ENCODE measurements around the genes H4C12, H2AC15, ZSCAN16 and ZKSCAN4.

GRCh38 chr6:26576764-26577294, 19.9 kb upstream of the ABT1 start:
- PRO-cap, result no peak
- RAMPAGE, long total RNA, 2 experiments, result no peak in any of the 2 experiments

DNA sequence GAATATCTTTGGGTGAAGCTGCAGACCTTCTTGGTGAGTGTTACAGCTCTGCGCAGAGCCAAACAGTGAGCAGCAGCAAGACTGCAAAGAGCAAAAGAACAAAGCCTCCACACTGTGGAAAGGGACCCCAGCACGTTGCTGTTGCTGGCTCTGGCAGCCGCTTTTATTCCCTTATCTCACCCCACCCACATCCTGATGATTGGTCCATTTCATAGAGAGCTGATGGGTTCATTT, 176.6 kb downstream of the H2BC11 start:
- PRO-cap, result bidirectional peak, plus-strand start outside the sequence, minus-strand start at position 137 of the sequence
- RAMPAGE, long total RNA, 2 experiments, result no peak in any of the 2 experiments

DNA sequence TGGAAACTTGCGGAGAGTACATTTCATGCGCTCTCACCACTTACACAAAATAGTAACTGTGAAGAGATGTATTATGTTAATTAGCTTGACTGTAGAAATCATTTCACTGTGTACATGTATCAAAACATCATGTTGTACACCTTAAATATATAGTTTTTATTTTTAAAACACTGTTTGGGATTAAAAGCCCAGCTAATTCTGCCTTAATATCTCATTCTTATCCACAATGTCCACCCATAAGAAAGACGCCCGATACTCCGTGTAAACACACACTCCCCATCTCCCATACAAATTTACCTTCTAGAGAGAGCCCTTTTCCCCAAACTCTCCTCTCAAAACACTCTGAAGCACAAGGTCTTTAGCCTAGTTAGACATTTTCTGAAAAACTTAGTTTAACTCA, 113.4 kb downstream of the H2BC11 start:
- PRO-cap, result no peak
- RAMPAGE, long total RNA, 2 experiments, result no peak in any of the 2 experiments

GRCh38 chr6:27091323-27092186, 41.0 kb downstream of the H2BC11 start:
- PRO-cap, result no peak
- RAMPAGE, long total RNA, 2 experiments, result no peak in any of the 2 experiments

DNA sequence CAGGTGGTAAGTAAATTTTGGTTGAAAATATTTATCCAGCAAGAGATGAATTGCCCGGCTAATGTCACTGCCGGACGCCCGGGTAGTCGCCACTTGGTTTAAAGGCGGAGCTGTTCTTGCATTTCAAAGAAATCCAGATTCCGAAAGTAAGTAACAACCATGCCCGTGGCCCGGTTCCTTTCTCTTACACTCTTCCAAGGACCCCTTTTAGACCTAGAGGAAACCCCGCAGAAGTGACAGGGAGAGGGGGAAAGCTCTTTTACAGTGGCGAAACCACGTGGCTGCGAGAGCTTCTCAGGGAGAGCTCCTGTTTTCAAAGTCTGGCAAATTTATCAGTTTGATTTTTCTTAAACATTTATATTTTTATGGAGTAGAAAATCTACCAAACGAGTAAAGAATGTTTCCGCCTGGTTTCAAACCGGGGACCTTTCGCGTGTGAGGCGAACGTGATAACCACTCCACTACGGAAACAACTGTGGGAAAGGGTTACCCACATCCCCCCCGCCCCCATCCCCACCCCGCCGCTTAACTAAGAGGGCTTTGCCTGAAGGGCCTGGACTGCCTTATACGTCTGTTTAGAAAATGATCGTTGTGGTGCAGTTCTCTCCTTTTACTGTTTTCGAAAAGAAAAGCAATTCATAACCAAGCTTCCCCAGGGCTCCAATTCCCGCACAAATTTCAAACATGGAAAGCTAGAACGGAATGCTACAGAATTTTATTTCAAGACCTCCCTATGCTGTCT, 41.6 kb upstream of the PRSS16 start:
- PRO-cap, result no peak
- RAMPAGE, long total RNA, 2 experiments, result no peak in any of the 2 experiments

GRCh38 chr6:27369469-27370683, 18.7 kb upstream of the ZNF391 start:
- PRO-cap, result no peak
- RAMPAGE, long total RNA, 2 experiments, result no peak in any of the 2 experiments

GRCh38 chr6:27478409-27479246, 5.7 kb upstream of the ZNF184 start:
- PRO-cap, result unidirectional peak, plus-strand start at chr6:27479034
- RAMPAGE, long total RNA, 2 experiments, result no peak in any of the 2 experiments

- PRO-cap, result no peak
- RAMPAGE, long total RNA, 2 experiments, result no peak in any of the 2 experiments
Measured at GRCh38 chr6:27604814-27605323, 132.0 kb upstream of the ZNF184 start.

DNA sequence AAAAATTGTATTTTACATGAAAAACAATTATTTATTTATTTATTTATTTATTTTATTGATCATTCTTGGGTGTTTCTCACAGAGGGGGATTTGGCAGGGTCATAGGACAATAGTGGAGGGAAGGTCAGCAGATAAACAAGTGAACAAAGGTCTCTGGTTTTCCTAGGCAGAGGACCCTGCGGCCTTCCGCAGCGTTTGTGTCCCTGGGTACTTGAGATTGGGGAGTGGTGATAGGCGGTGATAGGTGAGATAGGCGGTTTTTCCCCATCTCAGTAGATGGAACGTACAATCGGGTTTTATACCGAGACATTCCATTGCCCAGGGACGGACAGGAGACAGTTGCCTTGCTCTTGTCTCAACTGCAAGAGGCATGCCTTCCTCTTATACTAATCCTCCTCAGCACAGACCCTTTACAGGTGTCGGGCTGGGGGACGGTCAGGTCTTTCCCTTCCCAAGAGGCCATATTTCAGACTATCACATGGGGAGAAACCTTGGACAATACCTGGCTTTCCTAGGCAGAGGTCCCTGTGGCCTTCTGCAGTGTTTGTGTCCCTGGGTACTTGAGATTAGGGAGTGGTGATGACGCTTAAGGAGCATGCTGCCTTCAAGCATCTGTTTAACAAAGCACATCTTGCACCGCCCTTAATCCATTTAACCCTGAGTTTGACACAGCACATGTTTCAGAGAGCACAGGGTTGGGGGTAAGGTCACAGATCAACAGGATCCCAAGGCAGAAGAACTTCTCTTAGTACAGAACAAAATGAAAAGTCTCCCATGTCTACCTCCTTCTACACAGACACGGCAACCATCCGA, 2.1 kb downstream of the H4C11 start:
- PRO-cap, result no peak
- RAMPAGE, long total RNA, 2 experiments, result no peak in any of the 2 experiments

- PRO-cap, result no peak
- RAMPAGE, long total RNA, 2 experiments, result no peak in any of the 2 experiments
Measured at GRCh38 chr6:27831429-27831769, at the start of gene H4C12. Gene H4C12, minus strand, starts transcription at chr6:27831560.

DNA sequence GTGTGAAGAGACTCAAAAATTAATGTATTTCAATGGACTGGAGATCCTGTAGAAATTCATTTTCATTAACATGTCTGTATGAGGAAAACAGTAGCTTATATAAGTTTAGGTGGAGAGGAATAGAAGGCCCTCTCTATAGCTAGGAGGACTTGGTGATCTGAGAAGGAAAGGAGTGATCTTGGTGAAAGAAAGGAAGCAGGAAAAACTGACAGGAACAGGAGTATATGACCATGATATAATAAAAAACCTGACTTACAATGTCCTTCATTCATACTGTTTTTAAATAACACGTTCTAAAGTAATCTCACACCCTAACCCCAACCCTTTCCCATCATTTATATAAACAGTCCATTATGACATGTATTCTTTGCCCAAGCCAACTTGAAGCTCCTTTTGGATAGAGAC, 2.1 kb downstream of the H2AC15 start:
- PRO-cap, result no peak
- RAMPAGE, long total RNA, 2 experiments, result no peak in any of the 2 experiments

GRCh38 chr6:27836702-27837646, 1.2 kb downstream of the H2AC15 start:
- PRO-cap, result bidirectional peak, plus-strand start at chr6:27837492, minus-strand start at chr6:27837217
- RAMPAGE, long total RNA, 2 experiments, result no peak in any of the 2 experiments

DNA sequence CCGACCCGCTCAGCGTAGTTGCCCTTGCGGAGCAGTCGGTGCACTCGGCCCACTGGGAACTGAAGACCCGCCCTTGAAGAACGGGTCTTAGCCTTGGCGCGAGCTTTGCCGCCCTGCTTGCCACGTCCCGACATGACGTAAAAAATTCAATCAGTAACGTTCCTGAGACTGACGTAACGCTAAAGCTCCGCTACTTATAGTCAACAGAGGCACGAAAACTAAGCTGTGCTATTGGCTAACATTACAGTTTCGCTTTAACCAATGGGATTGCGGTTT, at the start of gene H2AC15:
Gene H2AC15, minus strand, starts transcription at position 170 of the 276 bp plus-strand sequence.
- PRO-cap, result bidirectional peak, plus-strand start outside the sequence, minus-strand start at position 61 of the sequence
- RAMPAGE, long total RNA, 2 experiments, result start-site peak on the minus strand in 2 of 2 experiments, centred at positions 167 to 171 of the sequence, 26 to 104 reads per replicate

GRCh38 chr6:27942903-27943551, 14.0 kb upstream of the OR2B6 start:
- PRO-cap, result no peak
- RAMPAGE, long total RNA, 2 experiments, result no peak in any of the 2 experiments

DNA sequence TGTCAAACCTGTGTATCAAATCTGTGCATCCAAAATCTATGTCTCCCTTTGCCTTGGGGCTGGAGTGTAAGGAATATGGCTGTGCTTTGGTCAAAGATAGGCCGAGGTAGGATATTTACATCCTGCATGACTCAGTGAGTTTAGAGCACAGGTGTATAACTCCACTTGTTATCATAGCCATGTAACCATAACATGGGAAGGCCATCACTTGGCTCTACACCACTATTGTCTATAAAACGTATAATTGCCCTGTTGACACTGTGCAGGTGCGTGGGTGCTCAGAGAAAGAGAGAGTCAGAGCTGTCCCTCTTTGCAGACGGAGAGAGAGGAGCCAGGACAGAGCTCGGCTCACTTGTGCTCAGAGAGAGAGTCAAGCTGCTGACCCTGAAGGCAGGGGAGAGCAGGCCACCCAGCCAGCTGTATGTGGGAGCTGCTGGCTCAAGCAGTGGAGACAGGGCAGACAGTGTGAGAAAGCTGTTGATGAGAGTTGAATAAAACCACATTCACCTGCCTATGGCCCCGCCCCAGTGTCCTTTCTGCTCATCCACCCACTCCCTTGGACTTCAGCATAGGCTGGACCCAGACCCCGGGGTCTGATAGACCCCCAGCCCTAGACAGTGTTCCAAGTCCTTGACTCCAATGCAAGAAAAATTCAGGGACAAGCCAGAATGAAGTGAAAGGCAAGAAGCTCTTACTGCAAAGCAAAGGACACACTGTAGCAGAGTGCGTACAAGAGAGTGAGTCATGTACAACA, 46.1 kb downstream of the OR2B6 start:
- PRO-cap, result no peak
- RAMPAGE, long total RNA, 2 experiments, result no peak in any of the 2 experiments

- PRO-cap, result bidirectional peak, plus-strand start at chr6:28080966, minus-strand start at chr6:28080873
- RAMPAGE, long total RNA, 2 experiments, result start-site peak on the plus strand in 1 of 2 experiments, at chr6:28080929-28080952 at its widest, 31 reads per replicate; start-site peak on the minus strand in 2 of 2 experiments, at chr6:28080791-28080881 at its widest, 12 to 21 reads per replicate
Measured at GRCh38 chr6:28080663-28081852, 690 bp downstream of the ZNF165 start.

DNA sequence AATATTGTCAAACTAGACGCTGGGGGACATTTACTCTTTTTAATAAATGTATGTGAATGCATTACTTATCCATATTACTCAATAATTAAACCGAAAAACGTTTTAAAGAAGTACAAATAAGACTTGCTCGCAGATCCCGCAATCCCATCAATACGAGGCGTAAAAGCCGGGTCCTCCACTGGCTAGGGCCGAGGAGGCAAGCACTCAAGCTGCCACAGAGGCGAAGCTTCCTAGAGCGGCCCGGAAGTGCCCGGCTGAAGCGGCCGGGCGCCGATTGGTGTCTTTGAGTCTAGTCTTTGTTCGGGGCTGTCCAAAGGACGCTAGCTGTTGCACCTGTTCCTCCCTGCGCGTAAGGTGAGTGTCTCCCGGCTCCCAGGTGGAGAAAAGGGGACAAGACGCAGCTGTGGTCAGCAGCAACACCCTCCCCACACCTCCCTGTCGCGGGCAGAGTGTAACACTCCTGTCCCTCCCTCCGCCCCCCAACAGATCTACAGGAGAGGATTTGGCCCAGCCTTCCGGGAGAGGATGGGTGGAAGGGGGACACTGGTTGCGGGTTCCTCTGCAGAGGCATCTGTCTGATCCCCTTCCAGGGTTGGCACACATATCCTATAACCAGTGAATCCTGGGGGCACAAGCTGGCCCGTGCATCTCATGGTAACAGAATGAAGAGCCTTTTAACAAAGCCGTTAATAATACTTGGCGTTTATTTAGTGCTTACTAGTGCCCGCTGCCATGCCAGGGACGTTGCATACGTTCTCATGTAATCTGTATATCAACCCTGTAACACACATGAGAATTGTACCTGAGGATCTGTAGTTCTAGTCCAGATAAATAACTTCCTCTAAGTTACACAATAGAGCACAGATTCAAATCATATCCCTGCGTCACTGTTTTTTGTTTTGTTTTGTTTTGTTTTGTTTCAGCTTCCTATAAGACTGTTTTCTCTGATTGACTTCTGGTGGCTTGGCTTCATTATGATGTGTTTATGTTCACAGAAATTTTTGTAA, at the start of gene ZSCAN16:
Gene ZSCAN16, plus strand, starts transcription at position 286 of the 1,007 bp plus-strand sequence.
- PRO-cap, result bidirectional peak, plus-strand start at position 299 of the sequence, minus-strand start at position 180 of the sequence
- RAMPAGE, long total RNA, 2 experiments, result start-site peak on the plus strand in 2 of 2 experiments, centred at positions 268 to 330 of the sequence, 6 to 34 reads per replicate

DNA sequence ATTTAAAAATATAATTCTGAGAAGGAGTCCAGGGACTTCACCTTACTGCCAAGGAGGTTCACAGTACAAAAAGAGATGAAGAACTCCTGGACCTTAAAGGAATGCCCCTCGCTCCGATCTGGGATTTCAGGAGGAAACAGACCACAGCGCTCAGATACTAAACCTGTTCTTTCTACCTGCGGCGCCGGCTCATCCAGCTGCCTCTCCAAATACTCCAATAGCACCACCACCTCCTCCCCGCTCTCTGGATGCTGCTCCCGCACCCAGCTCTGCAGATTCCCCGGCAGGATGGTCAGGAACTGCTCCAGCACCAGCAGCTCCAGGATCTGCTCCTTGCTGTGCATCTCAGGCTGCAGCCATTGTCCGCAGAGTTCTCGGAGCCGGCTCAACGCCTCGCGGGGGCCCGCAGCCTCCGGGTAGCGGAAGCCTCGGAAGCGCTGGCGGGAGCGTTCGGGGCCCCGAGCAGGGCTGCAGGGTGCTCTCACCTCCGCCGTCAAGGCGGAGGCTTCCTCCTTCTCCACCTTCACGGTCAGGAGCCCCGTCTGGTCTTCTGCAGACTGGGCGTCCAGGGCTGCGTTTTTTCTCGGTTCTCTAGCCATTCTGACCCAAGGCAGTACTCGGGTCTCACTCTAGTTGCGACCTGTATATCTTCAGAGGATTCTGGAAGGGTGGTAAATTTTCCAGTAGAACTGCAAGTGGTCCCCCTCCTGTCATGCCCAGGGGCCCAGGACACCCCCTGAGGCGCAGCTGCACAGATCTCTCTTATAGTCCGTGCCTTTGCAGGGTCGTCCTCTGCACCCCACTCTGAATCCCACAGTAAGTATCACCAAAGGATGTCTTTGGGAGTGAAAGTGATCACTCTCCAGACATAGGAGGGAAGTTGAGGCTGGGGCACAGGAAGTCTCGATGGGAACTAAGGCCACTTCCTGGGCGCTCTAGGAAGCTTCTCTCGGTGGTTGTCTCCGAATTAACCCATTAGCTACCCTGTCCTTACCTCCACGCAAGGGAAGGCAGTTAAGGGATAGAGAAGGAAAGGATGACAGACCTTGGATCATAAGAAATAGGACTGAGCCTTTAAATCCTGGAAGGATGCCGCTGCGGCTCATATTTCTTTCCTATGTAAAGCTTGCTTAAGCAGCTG, at the start of gene ZKSCAN4:
Gene ZKSCAN4, minus strand, starts transcription at position 888 of the 1,141 bp plus-strand sequence.
- PRO-cap, result no peak
- RAMPAGE, long total RNA, 2 experiments, result start-site peak on the minus strand in 1 of 2 experiments, centred at position 881 of the sequence, 24 reads per replicate

GRCh38 chr6:28474190-28474936, 31.1 kb upstream of the ZSCAN23 start:
- PRO-cap, result no peak
- RAMPAGE, long total RNA, 2 experiments, result no peak in any of the 2 experiments

DNA sequence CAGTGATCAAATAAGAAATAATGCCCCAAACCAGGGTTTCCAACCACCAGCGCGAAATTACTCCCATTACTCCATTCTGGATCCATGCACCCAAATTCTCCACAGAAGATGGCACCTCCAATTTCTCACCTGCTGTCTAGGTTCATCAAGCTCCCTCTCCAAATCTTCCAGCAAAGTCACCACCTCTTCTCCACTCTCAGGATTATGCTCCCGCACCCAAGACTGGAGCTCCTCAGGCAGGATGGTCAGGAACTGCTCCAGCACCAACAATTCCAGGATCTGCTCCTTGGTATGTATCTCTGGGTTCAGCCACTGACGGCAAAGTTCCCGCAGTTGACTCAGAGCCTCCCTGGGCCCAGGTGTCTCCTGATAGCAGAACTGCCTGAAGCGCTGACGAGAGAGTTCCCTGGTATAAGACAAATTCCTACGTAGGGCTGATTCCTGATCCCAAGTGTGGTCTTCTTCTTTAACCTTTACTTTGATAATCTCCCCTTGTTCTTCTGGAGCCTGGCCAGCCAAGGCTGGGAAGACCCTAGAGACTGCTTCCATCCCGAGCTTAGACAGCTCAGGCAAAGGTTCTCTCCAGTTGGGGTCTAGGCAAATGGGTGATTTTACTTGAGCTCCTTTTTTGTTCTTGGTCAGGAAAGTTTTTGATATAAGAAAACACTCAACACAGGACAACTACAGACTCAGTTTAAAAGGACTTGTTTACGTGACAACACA, 768 bp downstream of the SCAND3 start:
- PRO-cap, result no peak
- RAMPAGE, long total RNA, 2 experiments, result no peak in any of the 2 experiments